ENCODE data around the gene IFI30.

- PRO-cap, result no peak
Measured at GRCh38 chr19:17468321-17469123, 1.8 kb upstream of the SLC27A1 start.

GRCh38 chr19:17511759-17512536, 499 bp downstream of the PGLS start:
- PRO-cap, result bidirectional peak, plus-strand start at chr19:17512379, minus-strand start at chr19:17512159

DNA sequence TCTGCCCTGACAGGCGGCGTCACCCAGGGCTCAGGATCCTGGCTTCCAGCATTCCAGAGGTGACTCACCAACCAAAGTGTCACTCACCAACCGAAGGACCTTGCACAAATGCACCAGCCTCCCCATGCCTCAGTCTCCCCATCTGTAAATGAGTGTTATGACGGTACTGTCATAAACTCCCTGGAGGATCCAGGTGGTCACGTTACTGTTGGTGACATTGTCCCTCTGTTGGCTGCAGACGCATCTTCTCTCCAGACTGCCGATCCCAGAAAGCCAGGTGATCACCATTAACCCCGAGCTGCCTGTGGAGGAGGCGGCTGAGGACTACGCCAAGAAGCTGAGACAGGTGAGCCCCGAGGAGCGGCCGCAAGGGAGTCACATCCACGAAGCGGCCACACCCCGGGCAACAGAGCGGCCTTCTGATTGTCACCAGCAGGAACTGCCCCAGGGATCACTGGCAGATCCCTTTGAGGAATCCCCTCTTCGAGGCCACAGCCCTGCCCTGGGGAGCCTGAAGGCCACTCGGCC, 4.5 kb downstream of the PGLS start:
- PRO-cap, result no peak

GRCh38 chr19:17522799-17523744, 4.0 kb upstream of the NIBAN3 start:
- PRO-cap, result bidirectional peak, plus-strand start at chr19:17523495, minus-strand start at chr19:17523421

GRCh38 chr19:17579668-17580379, 24.4 kb downstream of the COLGALT1 start:
- PRO-cap, result no peak

DNA sequence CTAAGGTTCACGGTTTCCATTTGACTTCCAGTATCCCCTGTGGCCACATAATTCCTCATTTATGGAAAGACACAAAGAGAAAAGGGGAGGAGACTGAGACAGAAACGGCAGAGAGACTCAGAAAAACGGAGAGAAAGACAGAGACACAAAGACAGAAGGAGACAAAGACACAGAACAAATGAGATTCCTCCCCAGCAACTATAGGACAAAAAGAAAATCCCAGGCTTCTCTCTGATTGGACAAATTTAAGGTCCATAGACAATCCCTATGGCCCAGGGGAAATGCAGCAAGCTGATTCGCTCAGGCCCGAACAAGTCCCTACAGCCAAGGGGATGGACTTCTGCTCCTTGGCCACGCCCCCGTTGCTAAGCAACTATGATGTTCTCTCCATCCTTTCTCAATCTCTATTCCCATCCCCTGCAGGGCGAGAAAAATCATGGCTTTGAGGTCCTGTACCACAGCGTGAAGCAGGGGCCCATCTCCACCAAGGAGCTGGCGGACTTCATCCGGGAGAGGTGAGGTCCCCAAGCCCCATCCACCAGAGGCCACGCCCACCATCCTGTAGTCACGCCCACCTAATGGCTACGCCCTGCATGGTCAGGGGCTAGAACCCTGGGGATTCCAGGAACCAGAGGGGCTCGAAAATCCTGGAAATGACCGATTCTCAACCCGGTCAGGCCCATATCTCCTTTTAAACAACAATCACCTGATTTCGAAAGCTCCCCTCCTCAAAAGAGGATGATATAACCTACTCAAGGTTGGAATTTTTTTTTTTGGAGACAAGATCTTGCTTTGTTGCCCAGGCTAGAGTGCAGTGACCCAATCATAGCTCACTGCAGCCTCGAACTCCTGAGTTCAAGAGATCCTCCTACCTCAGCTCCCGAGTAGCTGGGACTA, 11.3 kb downstream of the FCHO1 start:
- PRO-cap, result no peak

GRCh38 chr19:17830895-17831327, 9.6 kb upstream of the INSL3 start:
- PRO-cap, result no peak

DNA sequence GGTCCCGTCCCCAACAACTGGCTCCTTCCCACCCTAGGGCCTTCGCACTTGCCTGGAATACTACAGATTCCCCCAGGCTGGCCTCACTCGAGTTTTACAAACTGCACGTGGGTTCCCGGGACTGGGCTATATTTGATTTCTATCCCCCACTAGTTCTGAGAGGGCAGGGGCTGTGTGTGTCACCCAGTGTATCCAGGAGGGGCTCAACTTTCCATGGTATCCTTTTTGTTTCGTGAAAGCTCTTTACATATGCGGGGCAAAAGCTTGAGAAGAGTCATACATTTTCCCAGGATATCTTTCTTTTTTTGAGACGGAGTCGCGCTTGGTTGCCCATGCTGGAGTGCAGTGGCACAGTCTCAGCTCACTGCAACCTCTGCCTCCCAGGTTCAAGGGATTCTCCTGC, 4.8 kb downstream of the RPL18A start:
- PRO-cap, result no peak

DNA sequence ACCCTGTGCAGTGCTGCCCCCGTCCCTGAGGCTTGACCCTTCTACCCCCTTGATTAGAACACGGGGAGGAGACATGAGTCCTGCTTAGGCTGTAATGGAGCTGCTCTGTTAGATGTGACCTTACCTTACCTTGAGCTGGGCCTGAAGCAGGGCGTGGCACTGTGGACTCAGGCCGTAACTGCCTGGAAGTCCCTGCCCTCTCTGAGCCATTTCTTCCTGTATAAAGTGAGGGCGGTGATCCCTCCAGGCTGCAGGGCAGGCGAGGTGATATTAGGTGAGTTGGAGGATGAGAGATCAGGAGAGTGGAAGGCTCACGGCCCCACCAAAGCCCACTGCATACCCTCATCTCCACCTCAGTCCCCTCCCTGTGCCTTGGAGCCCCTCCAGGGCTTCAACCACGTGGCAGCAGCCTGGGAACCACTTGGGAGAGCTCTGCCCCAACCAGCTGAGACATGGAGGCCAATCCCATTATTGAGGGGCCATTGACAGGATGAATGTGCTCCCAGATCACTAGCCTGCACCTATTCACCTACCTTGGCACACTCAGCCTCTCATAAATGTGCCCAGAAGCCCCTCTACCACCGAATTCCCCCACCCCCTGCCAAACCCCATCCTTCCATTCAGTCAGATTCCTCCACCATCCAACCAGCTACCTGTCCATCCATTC, 5.9 kb upstream of the SLC5A5 start:
- PRO-cap, result no peak

DNA sequence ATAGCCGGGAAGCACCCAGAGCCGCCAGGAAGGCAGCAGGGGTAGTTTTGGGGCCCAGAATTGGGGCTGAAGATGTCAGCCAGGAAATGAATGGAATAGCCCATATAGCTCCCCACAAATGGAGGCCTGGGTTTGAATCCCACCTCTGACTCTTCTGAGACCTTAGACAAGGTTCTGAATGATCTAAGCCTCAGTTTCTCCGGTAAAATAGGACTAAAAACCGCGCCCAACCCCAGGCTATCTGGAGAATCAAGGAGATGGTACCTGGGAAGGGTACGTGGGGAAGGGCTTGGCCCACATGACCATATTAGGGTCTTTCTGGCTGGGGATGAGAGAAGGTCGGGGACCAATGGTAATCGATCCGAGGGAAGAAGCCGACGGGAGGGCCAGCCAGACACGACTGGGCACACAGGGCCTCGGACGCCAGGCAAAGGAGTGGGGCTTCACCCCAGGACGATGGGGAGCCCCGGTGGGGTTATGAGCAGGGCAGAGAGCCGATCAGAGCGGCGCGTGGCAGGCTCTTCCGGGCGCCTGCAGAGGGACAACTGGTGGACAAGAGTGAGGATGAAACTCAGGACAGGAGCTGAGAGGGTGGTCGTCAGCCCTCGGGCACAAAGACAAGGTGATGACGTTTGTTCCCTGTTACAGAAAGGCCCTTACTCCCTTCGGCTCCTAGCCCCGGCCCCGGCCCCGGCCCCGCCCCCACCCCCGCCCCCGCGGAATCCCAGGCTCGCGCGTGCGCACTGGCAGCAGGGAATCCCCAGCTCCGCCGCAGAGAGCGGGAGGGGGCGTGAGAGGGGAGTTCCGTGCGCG, 14.5 kb downstream of the CCDC124 start:
- PRO-cap, result unidirectional peak, minus-strand start at position 646 of the sequence; unidirectional peak, minus-strand start at position 695 of the sequence

- PRO-cap, result no peak
Measured at GRCh38 chr19:17967209-17967602, 299 bp downstream of the KCNN1 start.

GRCh38 chr19:18027114-18027630, 19.2 kb downstream of the ARRDC2 start:
- PRO-cap, result no peak

GRCh38 chr19:18100492-18101148, 3.0 kb downstream of the MAST3 start:
- PRO-cap, result no peak

- PRO-cap, result no peak
Measured at GRCh38 chr19:18146288-18146581, 6.7 kb upstream of the PIK3R2 start.

DNA sequence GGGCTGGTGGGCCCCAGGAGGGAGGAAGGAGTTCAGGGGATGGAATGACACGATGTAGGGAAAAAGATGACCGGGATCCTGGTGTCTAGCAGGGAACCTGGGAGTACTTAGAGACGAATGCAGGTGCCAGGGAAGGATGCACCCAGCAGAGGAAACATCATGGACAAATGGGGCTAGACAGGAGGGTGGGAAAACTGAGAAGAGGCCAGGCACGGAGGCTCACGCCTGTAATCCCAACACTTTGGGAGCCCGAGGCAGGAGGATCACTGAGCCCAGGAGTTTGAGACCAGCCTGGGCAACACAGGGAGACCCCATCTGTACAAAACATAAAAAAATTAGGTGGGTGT, 5.3 kb upstream of the PIK3R2 start:
- PRO-cap, result no peak

DNA sequence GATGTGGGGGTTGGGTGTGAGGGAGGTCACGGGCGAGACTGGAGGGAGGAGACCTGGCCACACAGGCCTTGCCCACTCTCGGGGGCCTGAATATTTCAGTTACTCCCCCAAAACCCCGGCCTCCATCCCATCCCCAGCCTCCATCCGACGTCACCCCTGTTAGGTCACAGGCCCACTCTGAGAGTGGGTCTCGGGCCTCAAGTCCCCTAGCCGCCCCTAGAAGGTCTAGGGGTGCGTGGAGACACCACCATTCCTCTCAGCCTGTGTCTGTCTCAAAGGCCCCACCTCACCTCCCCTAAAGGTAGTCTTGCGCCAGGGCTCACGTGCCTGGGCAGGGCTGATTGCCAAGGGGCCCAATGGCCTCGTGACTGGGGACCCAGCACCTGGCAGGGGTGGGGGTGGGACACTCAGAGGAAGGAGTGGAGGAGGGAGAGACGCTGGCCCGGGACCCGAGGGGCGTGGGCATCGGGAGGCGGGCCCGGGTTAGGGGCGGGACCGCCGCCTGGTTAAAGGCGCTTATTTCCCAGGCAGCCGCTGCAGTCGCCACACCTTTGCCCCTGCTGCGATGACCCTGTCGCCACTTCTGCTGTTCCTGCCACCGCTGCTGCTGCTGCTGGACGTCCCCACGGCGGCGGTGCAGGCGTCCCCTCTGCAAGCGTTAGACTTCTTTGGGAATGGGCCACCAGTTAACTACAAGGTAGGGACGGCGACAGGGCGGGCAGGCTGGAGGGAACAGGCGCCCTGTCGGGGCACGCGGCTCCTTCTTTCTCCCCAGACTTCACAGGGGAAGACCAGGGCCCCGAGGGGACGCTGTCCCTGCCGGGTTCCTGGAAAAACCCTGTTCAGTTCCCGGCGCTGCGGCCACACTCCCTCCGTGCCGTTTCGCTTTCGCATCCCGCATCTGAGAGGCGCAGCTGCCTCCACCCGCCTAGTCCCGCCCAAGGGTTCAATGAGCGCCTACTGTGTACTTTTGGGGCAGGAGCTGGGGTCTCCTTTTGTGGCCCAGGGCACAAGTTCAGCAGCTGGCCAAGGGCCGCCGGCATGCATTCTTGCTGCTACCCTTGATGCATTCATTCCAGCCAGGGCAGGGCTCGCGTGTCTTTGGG, at the start of gene IFI30:
Gene IFI30 (plus strand): TSS at position 537 of the 1,106 bp plus-strand sequence.
- PRO-cap, result unidirectional peak, plus-strand start at position 537 of the sequence

DNA sequence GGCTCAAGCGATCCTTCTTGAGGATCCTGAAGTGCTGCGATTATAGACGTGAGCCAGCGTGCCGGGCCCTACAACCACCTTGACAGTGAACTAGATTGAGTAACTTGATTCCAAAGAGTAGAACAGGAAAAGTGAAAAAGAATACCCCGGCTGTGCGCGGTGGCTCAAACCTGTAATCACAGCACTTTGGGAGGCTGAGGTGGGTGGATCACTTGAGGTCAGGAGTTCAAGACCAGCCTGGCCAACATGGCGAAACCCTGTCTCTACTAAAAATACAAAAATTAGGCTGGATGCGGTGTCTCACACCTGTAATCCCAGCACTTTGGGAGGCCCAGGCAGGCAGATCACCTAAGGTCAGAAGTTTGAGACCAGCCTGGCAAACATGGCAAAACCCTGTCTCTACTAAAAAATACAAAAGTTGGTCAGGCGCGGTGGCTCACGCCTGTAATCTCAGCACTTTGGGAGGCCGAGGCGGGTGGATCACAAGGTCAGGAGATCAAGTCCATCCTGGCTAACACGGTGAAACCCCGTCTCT, 5.6 kb downstream of the IFI30 start:
- PRO-cap, result no peak

GRCh38 chr19:18185506-18185724, 7.6 kb upstream of the MPV17L2 start:
- PRO-cap, result no peak

DNA sequence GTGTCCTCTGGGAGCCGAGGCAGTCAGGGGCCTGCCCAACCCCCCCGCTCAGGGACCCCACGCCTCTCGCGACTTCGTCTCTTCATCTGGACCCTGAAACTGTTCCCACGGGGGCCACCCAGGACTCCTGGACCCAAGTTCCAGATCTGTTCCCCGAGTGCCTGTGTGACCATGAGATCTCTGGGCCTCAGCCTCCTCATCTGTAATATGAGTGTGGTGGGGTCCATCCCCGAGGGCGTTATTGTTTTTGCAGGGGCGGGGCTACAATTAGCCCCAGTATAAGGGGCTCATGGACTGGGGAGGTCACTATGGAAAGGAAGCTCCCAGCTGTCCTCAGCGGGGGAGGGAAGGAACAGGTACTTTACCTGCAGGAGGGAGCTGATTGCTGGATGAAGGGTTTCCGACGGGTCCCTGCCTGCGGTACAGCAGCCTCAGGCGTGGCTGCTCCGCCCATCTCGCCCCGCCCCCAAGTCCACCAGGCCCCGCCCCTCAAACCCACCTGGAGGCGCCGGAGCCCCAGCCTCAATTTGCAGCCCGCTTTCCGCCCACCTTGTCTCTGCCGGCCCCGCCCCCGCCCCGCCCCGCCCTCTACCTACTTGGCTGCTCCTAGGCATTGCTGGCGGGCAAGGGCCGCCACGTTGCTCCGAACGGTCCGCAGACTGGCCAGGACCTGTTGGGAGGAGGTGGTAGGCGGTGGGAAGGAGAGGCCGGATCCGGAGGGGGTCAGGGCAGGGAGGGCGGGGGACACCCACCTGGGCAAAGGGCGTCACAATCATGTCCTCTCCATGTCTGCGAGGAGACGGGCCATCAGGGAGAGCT, 5.5 kb downstream of the PDE4C start:
- PRO-cap, result no peak

DNA sequence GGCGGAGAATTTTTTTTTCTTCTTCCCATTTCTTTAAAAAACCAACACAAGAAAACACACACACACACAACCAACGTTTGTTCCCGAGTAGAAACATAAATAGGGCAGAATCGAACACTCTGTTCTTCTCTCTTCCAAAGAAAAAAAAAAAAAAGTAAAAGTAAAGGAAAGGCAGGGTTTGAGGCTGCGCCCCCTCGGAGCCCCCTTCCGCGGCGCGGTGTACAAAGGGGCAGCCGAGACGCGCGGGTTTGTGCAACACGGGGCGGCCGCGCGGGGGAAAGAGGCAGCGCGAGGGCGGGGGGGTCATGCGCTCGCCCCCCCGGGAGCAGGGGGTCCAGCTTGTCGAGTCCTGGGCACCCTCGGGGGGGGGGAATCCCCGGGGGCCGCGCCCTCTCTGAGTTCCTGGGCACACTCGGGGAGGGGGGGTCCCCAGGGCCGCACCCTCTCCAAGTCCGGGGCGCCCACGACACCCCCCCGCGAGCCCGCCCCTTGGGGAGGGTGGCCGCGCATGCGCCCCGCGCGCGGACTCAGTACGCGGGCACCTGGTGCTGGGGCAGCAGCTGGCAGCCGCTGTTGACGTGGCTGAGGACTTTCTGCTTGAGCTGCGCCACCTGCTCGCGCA, 1.4 kb downstream of the JUND start:
- PRO-cap, result bidirectional peak, plus-strand start at position 251 of the sequence, minus-strand start at position 250 of the sequence; bidirectional peak, plus-strand start at position 533 of the sequence, minus-strand start outside the sequence